Sigmoid colon (tissue), 4 donors: ENCODE measurements around the genes TNFSF8, CDK5RAP2 and FBXW2.

GRCh38 chr9:114929990-114930909, at the start of gene TNFSF8:
TNFSF8 (minus strand) TSS chr9:114930591.
- PRO-cap = no peak
- RAMPAGE, long total RNA, 4 experiments = start-site peak on the minus strand in 2 of 4 experiments, at chr9:114930365-114930573 at its widest, 5 to 8 reads per replicate

GRCh38 chr9:115595969-115596882, 478.3 kb upstream of the TNC start:
- PRO-cap = no peak
- RAMPAGE, long total RNA, 4 experiments = no peak in any of the 4 experiments

- PRO-cap = no peak
- RAMPAGE, long total RNA, 4 experiments = no peak in any of the 4 experiments
These were observed 373.1 kb upstream of the PAPPA start for GRCh38 chr9:115780406-115780883.

- PRO-cap = no peak
- RAMPAGE, long total RNA, 4 experiments = no peak in any of the 4 experiments
These were observed 209.6 kb upstream of the PAPPA start for GRCh38 chr9:115943886-115944531.

DNA sequence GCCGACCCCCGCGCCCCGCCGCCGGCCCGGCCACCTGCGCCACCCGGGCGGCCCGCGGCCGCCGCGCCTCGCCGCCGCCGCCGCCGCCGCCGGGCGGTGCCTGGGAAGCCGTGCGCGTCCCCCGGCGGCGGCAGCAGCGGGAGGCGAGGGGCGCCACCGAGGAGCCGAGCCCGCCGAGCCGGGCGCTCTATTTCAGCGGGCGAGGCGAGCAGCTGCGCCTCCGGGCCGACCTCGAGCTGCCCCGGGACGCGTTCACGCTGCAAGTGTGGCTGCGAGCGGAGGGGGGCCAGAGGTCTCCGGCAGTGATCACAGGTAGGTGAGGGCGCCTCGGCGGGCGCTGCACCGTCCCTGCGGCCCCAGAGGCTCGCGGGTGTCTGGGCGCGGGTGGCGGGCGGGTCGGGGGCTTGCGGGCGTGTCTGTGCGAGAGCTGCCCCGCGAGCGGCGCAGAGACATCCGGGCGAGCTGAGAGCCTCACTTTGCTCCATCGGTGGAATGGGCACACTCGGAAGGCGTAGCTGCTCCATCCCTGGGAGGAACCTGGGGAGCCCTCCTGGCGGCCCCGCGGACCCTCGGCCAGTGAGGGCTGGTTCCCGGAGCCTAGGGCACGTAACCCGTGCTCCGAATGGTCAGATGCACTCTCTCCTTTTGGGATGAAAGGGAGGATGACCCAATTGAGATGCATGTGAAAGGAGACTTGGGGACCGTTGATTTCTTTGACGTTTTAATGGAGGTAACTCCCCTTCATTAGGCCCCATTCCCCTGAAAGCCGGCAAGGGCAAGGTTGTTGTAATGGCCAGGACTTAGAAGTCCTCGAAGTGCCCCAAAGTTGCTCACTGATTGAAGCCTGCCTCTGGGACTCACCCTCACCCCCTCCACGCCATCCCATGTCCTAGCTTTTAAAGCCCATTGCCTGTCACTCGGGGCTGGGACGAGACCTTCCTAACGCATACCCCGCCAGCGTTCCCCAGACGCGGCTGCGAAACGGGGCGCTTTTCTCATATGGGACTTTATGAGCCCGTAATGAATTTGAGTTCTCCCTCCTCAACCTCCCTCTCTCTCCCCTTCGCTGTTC, 1.0 kb downstream of the PAPPA start:
- PRO-cap = no peak
- RAMPAGE, long total RNA, 4 experiments = start-site peak on the plus strand in 2 of 4 experiments, centred at positions 137 to 249 of the sequence, 5 to 20 reads per replicate

DNA sequence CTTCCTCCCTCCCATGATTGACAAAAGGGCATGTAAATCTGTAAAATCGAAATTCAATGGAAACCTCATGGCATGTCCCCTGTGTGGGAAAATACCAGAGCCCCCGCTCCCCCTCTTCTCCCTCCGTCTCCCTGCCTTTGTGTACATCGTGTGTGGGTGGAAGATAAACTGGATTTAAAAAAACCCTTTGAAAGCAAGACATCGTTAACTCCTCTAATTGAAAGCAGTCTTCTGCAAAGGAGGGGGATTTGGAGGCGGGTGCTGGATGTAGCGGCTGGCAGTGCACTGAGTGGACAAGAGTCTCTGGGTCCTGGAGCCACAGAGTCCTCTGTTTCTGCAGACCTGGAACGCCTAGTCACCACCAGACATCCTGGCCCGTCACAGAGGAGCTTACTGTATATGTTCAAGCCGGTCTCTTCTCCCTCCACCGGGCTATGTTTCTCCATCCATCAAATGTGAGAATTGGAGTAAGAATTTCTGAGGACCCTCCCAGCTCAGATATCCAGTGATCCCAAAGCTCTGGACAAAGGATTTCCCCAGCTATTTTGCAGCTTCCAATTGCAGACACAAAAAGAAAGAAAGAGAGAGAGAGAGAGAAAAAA, 169.5 kb downstream of the PAPPA start:
- PRO-cap = no peak
- RAMPAGE, long total RNA, 4 experiments = no peak in any of the 4 experiments

- PRO-cap = no peak
- RAMPAGE, long total RNA, 4 experiments = no peak in any of the 4 experiments
These were observed 39.7 kb upstream of the TRIM32 start for GRCh38 chr9:116647425-116647810.

GRCh38 chr9:117715483-117715854, 11.3 kb downstream of the TLR4 start:
- PRO-cap = no peak
- RAMPAGE, long total RNA, 4 experiments = no peak in any of the 4 experiments

DNA sequence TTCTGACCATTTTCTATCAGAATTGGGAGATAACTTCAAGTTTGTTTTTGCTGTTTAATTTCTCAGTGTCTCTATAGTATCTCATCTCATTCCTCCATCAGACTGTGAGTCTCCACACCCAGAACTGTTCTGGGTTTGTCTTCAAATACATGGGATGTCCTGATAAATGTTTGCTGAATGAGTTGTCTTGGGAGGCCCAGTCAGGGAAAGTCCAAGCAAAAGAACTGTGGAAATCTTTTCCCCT, 324.5 kb downstream of the BRINP1 start:
- PRO-cap = no peak
- RAMPAGE, long total RNA, 4 experiments = no peak in any of the 4 experiments

DNA sequence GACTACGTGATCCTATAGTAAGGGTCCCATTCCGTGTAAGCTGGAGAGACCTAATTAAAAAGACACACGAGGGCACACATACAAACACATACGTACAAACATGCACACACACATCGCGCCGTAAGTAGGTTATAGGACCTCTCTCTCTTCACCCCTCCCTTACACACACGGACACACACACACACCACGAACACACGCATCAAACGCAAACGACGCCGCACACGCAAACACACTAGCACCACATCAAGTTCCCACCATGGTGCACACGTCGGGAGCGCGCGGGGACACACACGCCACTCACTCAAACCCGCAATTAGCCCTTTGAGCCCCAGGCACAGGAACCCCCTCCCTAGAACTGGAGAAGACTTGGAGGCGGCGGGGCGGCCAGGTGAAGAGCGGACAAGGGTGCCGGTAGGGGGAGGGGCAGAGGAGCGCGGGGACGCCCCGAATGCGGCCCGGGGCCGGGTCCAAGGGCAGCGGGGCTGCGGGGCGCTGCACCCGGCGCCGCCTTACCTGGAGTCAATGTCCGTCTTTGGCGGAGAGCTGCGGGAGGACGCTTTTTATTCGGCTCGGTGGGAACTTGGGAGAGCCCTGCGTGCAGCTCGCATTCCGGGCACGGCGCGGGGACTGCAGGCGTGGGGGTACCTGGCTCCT, 565 bp downstream of the BRINP1 start:
- PRO-cap = no peak
- RAMPAGE, long total RNA, 4 experiments = no peak in any of the 4 experiments

DNA sequence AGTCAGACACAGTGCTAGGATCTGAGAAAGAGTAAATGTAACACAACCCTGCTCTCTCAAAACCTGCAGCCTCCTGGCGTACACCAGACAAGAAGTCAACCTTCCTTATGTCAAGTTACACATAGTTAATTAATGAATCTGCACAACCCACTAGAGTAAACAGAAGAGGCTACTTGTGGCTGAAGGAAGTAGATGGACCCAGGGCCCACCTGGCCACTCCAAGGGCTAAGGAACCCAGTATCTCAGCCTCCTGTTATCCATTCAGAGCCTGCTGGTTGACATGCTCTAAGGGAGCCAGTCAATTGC, 450.3 kb downstream of the CDK5RAP2 start:
- PRO-cap = no peak
- RAMPAGE, long total RNA, 4 experiments = no peak in any of the 4 experiments

- PRO-cap = no peak
- RAMPAGE, long total RNA, 4 experiments = no peak in any of the 4 experiments
These were observed 45.9 kb downstream of the CDK5RAP2 start for GRCh38 chr9:120533785-120534683.

DNA sequence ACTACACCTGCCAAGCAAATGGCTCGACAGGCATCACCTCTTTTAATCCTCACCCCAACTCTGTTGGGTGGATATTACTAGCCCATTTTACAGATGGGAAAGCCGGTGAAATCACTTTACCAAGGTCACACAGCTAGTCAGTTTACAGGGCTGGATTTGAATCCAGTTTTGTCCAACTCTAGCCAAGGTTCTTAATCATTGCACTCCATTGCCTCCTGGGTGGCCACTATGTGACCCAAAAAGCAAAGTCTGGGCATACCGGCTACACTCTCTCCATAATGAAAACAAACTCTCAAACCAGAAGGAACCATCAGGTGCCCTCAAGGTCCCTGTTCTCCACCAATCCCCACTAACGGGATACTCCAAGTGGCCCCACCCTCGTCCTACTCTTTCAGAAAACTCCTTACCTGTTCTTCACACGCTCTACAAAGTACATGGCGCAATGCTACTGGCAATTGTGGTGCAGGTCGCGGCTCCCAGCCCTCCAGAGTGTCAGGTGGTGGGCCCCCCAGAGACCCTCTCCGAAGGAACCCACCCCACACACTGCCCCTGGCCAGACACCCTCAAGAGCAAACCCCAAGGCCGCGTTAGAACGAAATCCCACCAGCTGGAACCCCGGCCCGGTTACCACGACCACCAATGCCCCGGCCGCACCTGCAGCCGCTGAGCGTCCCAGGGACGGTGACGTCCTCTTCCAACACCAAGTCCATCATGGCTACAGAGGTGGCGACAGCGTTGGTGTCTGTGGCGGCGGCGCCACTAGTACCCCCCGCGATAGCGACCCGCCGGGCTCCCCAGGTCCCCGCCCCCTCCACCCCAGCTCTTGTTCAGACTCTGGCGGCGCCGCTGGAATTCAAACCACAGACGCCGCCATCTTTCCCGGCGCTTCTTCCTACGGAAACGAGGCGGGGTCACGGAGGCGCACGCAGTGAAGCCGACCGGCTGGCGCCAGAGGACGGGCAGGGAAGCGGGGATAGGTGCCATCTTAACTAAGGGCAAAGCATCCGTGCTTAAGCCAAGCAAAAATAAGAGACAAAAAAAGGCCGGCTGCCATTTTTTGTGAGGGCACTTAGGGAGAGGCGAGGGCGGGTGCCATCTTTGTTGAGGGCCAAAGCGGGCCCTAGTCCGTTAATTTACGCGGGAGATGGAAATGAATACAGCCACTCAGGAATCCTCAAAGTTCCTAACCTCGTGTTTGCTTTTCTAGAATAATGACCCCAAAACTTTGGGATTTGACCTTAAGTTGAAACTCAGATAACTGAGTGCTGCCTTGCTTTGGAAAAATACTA, at the start of gene CDK5RAP2:
Gene CDK5RAP2, minus strand, starts transcription at position 902 of the 1,289 bp plus-strand sequence.
- PRO-cap = no peak
- RAMPAGE, long total RNA, 4 experiments = start-site peak on the minus strand in 3 of 4 experiments, centred at positions 720 to 896 of the sequence, 10 to 103 reads per replicate

DNA sequence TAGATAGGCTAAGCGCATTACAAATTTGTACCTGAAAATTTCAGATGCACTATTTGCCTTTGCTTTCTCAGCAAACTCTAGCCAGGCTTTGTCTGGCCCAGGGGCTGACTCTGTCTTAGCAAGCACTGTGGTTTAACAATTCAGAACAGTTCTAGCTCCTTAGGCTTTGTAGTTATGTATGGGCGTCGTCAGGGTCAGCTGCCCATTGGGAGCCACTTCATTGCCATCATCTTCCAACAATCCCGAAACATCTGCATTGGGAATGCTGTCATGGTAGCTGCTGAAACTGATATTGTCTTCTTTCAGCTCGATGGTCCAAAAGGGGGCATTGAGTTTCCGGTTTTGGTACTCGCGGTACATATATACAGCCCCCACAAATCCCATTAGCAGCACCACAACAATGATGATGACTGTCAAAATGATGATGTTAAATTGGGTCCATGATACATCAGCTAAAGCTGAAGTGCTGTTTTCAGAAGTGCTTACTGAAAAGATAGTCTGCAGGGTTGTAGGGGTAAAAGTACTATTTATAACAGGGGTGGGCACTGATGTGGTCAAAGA, 25.1 kb upstream of the CDK5RAP2 start:
- PRO-cap = no peak
- RAMPAGE, long total RNA, 4 experiments = no peak in any of the 4 experiments

DNA sequence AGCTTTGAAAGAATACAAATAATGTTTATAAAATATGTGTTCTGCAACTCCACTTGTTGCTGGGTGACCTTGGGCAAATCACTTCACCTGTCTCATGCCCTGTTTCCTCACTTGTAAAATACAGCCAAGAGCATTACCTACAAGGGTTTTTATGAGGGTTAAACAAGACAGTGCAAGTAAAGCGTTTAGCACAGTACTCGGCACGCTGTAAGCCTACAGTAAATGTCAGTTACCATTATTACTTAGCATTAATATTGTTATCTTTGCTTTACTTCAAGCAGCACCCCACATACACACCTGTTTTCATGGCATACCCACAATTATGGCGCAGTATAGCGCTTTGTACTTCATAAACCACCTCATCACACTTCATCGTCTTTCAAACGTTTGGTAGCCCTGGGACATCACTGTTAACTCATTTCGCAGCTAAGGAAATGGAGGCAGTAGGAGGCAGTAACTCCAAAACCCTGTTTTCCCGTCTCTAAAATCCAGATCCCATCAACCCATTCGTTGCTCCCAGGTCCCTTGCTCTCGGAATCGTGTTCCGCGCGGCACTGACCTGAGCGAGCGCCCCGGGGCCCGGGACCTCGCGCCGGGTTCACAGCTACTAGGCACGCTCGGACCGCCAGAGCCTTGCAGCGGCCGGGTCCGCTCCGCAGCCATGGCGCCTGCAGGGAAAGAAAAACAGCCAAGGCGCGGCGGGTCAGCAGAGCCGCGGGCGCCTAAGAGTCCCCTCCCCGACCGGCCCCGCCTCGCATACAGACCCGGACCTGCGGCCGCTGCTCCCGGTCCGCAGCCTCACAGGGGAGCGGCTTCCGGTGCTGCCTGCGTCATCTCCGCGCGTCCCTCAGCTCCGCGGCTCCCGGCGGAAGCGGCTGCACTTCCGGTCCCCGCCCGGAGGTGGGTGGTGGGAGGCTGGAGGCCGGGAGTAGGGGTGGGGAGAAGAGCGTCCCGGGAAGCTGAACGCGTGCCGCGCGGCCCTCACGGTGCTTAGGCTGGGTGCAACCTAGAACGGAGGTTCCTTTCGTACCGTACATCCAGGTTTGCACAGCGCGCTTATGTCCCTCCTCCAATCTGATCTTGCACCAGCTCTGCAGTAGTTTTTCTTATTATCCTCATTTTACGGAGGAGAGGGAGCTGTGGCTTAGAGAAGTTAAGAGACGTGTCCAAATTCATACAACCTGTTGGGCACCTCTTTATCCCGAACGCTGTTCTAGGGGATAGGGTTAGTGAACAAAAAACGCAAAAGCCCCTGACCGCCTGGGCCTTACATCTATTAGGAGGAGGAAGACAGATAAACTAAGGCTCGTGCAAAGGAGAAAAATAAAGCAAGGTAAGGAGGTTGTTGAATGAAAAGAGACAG, at the start of gene FBXW2:
Gene FBXW2, minus strand, starts transcription at position 827 of the 1,363 bp plus-strand sequence.
- PRO-cap = no peak
- RAMPAGE, long total RNA, 4 experiments = start-site peak on the plus strand in 4 of 4 experiments, centred at positions 898 to 910 of the sequence, 7 to 18 reads per replicate; start-site peak on the minus strand in 4 of 4 experiments, centred at positions 670 to 797 of the sequence, 21 to 408 reads per replicate

GRCh38 chr9:120816927-120818109, 24.1 kb downstream of the B3GALT9 start:
- PRO-cap = no peak
- RAMPAGE, long total RNA, 4 experiments = no peak in any of the 4 experiments

GRCh38 chr9:120852175-120852868, 9.6 kb upstream of the PSMD5 start:
- PRO-cap = no peak
- RAMPAGE, long total RNA, 4 experiments = no peak in any of the 4 experiments

DNA sequence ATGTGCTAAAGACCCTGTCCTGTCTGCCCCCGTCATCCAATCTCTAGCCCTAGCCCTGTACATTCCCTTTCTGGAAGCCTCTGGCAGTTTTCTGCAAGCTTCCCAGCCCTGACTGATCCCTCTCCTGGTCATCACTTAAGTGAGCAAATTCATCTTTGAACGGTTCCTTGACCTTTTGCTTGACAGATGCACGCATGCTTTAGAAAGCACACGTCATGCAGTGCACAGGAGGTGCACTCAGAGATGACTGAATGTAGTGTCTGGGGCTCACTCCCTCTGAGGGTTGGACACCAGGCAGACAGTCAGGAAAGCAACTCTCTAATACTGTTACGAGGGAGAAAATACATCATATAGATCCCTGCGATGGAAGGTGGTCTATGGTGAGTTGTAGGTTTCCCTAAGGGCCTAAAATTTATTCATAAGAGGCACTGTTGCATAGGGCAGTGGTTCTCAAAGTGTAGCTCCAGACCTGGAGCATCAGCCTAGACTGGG, 16.5 kb upstream of the PHF19 start:
- PRO-cap = no peak
- RAMPAGE, long total RNA, 4 experiments = no peak in any of the 4 experiments

DNA sequence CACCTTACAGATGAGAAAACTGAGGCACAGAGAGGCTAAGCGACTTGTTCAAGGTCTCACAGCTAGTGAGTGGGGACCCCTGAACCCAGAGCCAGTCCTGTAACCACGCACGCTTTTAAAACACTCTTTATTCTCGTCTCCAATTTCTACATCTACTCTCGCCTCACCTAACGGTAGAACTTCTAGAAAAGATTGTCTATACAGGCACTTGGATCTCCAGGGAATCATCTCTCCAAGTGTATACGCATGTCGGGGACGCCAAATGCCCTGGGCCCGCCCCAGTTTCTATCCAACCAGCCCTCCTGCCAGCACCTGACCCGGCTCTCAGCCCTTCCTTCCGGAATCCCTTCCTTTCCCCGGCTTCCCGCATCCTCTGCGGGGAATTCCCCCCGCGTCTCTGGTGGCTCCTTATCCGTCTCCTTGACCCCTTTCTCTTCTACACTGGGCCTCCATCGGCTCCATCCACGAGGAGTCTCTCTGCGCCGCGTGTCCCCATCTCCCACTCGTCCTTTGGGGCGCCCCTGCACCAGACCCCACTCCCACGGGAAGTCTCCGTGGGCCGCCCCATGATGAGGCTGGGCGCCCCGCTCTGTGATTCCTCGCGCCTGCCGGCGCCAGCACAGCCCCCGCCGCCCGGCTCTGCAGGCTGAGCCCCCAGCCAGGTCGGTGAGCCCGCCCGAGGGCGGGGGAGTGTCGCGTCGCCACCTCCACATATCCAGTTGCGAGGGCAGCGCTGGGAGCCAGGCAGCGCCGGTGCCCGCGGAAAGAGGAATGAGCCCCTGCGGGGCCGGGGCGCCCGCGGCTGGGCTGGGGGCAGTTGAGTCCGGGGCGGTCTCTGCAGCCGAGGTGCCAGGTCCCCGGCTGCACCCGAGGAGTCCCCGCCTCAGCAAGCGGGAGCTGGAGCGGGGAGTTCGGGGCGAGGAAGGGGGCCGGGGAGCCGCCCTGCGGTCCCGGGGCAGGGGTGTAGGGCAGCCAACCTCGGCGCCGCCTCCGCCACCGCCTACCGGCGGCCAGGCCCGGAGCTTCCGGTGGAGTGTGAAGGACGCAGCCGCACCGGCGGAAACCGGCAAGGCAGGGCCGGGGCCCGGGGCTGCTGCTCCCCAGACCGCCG, 1.9 kb upstream of the TRAF1 start:
- PRO-cap = unidirectional peak, plus-strand start at position 728 of the sequence
- RAMPAGE, long total RNA, 4 experiments = start-site peak on the minus strand in 3 of 4 experiments, centred at positions 618 to 1,015 of the sequence, 11 to 28 reads per replicate

GRCh38 chr9:120936029-120936896, 9.7 kb upstream of the TRAF1 start:
- PRO-cap = bidirectional peak, plus-strand start at chr9:120936785, minus-strand start at chr9:120936567
- RAMPAGE, long total RNA, 4 experiments = no peak in any of the 4 experiments